HT1080 (cell line): Measurements from ENCODE around the gene FBXO31.

GRCh38 chr16:86466469-86467112 is 43.7 kb upstream of the FOXF1 start:
RAMPAGE:
- cytosol, long total RNA = no peak
- long total RNA = no peak
- nucleus, long total RNA = no peak

RAMPAGE:
- cytosol, long total RNA = no peak
- long total RNA = no peak
- nucleus, long total RNA = no peak
Observed at GRCh38 chr16:86467113-86467669, 43.1 kb upstream of the FOXF1 start.

RAMPAGE:
- cytosol, long total RNA = no peak
- long total RNA = no peak
- nucleus, long total RNA = no peak
Observed at GRCh38 chr16:86488278-86488914, 21.9 kb upstream of the FOXF1 start.

RAMPAGE:
- cytosol, long total RNA = no peak
- long total RNA = no peak
- nucleus, long total RNA = no peak
Observed at GRCh38 chr16:86501565-86502020, 8.7 kb upstream of the FOXF1 start.

GRCh38 chr16:86502996-86504242 is 6.9 kb upstream of the FOXF1 start:
RAMPAGE:
- cytosol, long total RNA = no peak
- long total RNA = no peak
- nucleus, long total RNA = no peak

GRCh38 chr16:86516551-86517314 is 6.4 kb downstream of the FOXF1 start:
RAMPAGE:
- cytosol, long total RNA = no peak
- long total RNA = no peak
- nucleus, long total RNA = no peak

RAMPAGE:
- cytosol, long total RNA = no peak
- long total RNA = no peak
- nucleus, long total RNA = no peak
Observed at GRCh38 chr16:86597795-86598488, 19.6 kb downstream of the FOXL1 start.

GRCh38 chr16:86604276-86604911 is 26.0 kb downstream of the FOXL1 start:
RAMPAGE:
- cytosol, long total RNA = no peak
- long total RNA = no peak
- nucleus, long total RNA = no peak

DNA sequence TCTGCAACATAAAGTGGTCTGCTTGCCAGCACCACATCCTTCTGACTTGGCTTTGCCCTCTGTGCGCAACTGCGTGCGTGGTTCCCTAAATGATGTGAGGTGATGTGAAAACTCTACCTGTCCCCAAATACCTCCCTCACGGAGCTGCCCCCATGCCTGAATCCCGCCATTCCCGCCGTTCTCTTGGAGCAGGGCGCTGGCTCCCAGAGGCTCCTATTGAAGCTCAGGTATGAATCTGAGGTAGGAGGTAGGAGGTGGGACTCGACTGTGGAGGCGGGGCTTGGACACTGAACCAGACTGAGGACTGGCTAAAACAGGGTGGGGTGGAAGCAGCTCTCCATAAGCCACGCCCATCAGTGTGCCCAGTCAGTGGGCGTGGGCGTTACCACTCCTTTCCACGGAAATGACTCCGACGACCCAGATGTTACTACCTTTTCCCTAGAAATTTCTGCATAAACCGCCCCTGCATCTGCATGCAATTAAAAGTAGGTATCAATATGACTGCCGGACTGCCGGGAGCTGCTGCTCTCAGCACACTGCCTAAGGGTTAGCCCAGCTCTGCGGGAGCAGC is 40.9 kb downstream of the FOXL1 start:
RAMPAGE:
- cytosol, long total RNA = no peak
- long total RNA = no peak
- nucleus, long total RNA = no peak

RAMPAGE:
- cytosol, long total RNA = no peak
- long total RNA = no peak
- nucleus, long total RNA = no peak
Observed at GRCh38 chr16:86651674-86652219, 73.4 kb downstream of the FOXL1 start.

RAMPAGE:
- cytosol, long total RNA = no peak
- long total RNA = no peak
- nucleus, long total RNA = no peak
Observed at GRCh38 chr16:86953851-86954635, 363.1 kb downstream of the C16orf95 start.

RAMPAGE:
- cytosol, long total RNA = no peak
- long total RNA = no peak
- nucleus, long total RNA = no peak
Observed at GRCh38 chr16:86985199-86985557, 332.0 kb downstream of the C16orf95 start.

DNA sequence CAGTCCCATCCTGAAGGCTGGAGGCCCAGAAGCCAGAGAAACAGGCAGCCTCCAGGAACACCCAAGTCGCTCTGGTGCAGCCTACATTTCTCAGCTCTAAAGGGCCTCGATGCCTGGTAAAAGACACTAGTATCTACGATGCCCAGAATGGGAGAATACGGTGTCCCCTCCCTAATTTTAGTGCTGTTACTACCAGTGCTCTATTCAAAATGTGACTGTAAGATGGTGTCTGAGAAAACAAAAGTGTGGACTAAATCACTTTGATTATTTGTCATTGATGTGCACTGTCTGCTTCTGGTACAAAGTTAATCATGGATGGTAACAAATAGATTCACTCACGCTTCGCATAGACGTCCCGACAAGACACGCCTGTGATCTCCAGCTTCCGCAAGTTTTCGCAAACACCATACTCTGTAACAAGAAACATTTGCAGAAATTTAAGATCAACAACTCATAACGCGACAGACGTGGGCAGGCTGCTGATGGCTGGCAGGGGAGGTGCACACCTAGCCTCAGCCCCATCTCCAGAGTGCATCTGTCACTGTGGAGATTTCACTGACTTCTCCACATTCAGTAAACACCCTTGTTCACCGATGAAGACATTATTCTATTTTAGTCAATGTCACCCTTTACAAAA is 23.5 kb downstream of the FBXO31 start:
RAMPAGE:
- cytosol, long total RNA = no peak
- long total RNA = no peak
- nucleus, long total RNA = no peak

GRCh38 chr16:87382201-87382725 is 1.3 kb downstream of the FBXO31 start:
RAMPAGE:
- cytosol, long total RNA = no peak
- long total RNA = no peak
- nucleus, long total RNA = no peak

DNA sequence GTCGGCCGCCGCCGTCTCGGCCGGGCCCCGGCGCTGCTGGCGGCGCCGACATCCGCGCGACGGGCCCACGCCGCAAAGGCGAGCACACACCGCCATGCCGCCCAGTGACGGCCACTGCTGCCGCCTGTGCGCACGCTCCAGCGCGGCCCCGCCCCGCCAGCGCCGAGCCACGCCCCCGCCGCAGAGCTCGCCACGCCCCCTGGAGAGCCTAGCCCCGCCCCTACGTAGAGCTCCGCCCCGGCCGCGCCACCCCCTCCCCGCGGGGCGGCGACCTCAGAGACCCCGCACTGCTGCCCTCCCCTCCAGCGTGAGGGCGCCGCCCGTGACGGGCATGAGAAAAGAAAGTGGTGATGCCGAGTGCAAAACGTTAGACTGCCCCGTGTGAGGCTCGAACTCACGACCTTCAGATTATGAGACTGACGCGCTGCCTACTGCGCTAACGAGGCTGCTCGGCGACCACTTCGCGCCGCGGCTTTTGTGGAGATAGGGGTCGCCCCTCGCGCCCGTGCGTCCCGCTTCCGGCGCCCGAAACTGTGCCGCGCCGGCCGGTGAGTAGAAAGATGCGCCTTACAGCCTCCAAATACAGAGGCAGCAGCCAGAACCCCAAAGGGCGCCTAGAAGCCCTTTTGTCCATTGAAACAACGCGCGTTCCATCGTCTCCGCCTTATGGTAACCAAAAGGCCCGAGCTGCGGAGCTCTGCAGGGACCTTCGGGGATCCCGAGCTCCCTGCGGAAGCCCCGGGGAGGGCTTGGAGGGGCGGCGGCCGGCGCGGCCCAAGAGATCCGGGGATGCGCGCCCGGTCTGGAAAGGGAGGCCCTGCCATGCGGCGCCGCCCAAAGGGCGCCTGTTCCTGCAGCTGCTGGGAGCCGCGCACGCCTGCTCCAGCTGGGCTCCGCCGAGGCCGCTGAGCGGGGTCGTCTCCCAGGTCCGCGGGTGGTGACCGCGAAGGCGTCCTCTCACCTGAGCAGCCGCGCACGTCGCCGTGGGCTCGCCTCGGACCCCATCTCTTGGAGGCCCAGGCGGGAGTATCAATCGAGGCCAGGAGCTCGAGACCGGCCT is at the start of gene FBXO31:
Gene FBXO31, minus strand, starts transcription at position 128 of the 1,060 bp plus-strand sequence.
RAMPAGE:
- cytosol, long total RNA = no peak
- long total RNA = no peak
- nucleus, long total RNA = no peak

RAMPAGE:
- cytosol, long total RNA = no peak
- long total RNA = no peak
- nucleus, long total RNA = no peak
Observed at GRCh38 chr16:87570830-87571808, 31.2 kb upstream of the JPH3 start.

RAMPAGE:
- cytosol, long total RNA = no peak
- long total RNA = no peak
- nucleus, long total RNA = no peak
Observed at GRCh38 chr16:87614184-87614622, 11.9 kb downstream of the JPH3 start.

DNA sequence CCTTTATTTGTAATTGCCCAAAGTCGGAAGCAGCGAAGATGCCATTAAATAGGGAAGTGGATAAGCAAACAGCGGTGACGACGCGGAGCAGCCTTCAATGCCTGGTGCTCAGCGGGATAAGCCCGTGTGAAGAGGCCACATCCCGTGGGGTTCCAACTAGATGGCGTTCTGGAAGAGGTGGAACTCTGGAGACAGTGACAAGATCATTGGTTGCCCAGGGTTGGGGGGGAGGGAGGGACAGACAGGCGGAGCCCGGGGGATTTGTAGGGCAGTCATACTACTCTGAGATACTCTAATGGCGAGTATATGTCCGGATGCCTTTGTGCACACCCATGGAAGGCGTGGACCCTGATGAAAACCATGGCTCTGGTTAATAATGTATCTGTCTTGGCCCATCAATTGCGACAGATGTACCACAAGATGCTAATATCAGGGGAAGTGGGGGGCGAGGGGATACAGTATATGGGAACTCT is 27.2 kb downstream of the JPH3 start:
RAMPAGE:
- cytosol, long total RNA = no peak
- long total RNA = no peak
- nucleus, long total RNA = no peak

GRCh38 chr16:87851243-87852104 is 17.8 kb downstream of the SLC7A5 start:
RAMPAGE:
- cytosol, long total RNA = no peak
- long total RNA = no peak
- nucleus, long total RNA = no peak

DNA sequence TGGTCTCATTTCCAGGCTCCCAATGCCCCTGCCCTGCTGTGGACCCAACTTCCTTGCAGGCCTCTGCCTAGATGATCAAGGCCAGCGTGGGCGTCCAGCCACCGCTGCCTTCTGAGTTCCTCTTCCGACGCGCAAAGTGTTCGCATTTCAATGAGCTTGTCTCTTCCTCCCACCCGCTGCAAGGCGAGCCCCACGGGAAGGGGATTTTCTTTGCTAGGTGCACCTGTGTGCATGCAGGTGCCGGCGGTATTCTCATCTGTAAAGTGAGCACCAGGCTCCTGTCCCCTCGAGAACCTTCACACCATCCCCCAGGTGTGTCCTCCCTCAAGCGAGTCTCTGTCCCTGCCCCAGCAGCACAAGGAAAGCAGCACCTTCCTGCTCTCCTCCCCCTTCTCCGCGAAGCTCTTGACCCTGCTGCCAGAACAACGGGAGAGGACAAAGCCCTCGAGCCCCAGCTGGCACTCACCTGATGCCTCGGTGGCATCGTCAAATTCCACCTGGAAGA is 10.0 kb downstream of the CA5A start:
RAMPAGE:
- cytosol, long total RNA = no peak
- long total RNA = no peak
- nucleus, long total RNA = no peak